ENCODE measurements around a stretch of chr22.

DNA sequence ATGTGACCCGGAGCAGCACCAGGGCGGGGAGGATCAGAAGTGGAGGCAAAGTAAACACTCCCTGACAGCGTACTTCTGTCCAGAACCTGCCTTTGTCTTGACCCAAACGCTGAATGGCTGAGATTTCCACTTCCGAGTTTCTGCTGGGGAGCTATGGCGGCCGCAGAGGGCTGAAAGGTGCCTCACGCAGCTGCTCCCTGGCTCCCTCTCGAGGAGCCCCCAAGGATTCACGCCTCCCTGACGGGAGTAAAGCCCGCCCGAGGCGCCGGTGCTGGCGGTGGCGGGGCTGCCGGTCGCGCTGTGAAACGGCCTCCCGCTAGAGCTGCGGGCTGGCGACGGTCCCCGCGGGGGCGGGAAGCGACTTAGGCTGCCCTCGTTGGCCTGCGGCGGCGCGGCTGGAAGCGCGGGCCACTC lies 4566.6 kb upstream of the OR11H1 start:
- RRBS, result no CpG with 5 or more reads among the region's 36 CpGs

DNA sequence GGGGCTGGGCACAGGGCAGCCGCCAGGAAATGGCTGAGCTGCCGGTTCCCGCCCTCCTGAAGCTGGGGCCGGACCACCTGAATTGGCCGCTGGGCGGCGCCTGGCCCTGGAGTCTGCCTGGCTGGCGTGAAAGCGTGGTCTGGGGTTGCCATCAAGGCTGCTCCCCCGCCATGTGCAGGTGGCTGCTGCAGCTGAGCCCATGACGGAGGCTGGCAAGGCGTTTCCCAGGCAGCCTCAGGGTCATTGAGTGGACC lies 85.8 kb downstream of the POTEH start:
- RRBS, result no CpG with 5 or more reads among the region's 12 CpGs

DNA sequence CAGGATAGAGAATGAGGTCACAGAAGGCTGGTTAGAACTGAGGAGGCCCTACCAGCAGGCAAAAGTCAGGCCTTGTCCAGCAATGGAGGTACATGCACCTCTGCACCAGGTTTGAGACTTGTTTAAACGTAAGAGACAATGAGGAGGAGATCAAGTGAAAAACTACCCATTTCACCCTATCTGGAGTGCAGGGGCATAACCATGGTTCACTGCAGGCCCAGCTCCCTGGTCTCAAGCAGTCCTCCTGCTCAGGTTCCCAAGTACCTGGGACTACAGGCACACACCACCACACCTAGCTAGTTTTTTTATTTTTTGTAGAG lies 217 bp upstream of the CCT8L2 start:
- RRBS, result no CpG with 5 or more reads among the region's 1 CpG

- RRBS, result no CpG with 5 or more reads among the region's 5 CpGs
These were observed 27.3 kb upstream of the GAB4 start for GRCh38 chr22:17035120-17035835.

DNA sequence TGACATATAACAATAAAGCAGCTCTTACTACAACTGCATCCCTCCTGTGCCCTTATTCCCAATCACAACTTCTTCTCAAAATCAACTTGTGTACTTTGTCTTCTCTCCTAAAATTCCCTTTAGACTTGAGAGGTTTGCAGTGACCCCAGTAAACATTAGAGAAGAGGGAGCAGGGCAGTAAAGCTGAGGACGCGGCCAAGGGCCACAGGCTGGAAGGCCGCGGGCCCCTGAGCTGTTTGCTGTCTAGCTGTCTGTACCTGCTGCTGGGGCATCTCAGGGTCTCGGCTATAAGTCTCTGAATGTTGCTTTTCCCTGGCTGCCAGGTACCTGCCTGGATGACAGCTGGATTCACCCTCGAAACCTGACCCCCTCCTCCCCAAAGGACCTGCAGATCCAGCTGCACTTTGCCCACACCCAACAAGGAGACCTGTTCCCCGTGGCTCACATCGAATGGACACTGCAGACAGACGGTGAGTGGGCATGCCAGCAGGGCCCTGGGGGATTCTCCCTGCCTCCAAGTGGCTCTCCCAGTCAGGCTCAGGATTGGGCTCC lies 12.8 kb downstream of the IL17RA start:
- RRBS, result no CpG with 5 or more reads among the region's 9 CpGs

DNA sequence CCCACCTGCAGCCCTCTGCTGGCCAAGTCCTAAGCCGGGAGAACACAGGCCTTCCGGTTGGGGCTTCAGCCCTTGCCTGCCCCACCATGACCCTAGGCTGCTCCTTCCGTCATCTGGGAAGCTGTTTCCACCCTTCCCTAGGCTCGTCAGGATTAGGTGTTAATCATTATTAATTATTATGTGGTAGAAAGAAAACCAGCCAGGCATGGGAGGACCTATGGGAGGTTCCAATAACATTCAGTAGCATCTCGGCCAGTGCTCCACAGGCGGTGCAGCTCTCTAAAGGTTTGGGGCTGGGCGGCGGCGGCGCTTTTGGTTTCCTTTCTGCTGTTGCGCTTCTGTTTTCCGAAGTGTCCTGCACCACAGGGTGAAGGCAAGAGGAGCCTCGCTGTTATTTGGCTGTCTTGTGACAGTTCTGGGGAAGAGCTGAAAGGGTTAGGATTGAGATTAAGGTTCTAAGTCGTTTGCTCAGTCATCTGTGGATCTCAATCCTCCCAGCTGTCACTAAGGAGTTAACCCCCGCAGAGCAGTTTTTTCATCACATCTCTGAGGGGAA lies 14.5 kb downstream of the TMEM121B start:
- RRBS, result no CpG with 5 or more reads among the region's 15 CpGs

DNA sequence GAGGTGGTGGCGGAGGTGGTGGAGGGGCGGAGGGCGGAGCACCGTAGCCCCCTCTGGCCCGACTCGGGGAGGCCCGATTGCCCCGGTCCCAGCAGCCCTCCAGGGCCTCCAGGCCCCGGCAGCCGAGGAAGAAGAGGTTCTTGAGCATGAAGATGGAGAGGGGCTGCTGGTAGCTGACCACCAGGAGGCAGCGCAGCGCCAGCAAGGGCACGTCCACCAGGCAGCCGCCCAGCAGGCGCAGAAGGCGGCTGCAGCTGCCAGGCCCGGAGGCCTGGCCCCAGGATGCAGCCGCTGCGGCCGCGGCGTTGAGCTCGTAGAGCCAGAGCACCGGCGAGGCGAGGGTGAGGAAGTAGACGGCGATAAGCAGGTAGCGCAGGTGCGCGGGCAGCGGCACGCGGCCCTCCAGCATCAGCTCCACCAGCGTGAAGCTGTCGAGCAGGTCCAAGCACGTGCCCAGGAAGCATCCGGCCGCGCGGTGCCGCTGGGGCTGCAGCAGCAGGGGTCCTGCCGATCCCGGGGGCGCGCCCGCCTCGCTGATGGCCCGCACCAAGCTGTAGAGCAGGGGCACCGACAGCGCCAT lies 1.6 kb downstream of the TMEM121B start:
- RRBS, result 30% methylated on average over 15 of the region's 51 CpGs

- RRBS, result no CpG with 5 or more reads among the region's 33 CpGs
These were observed 142 bp upstream of the HDHD5 start for GRCh38 chr22:17159306-17159531.

- RRBS, result no CpG with 5 or more reads among the region's 6 CpGs
These were observed 17.7 kb upstream of the ADA2 start for GRCh38 chr22:17236839-17237469.

GRCh38 chr22:17269597-17270466 lies 50.6 kb upstream of the ADA2 start:
- RRBS, result no CpG with 5 or more reads among the region's 19 CpGs

- RRBS, result 8% methylated on average over 12 of the region's 59 CpGs
These were observed 539 bp upstream of the CECR2 start for GRCh38 chr22:17368462-17369379.

- RRBS, result no CpG with 5 or more reads among the region's 20 CpGs
These were observed 16.5 kb downstream of the CECR2 start for GRCh38 chr22:17385444-17386396.

DNA sequence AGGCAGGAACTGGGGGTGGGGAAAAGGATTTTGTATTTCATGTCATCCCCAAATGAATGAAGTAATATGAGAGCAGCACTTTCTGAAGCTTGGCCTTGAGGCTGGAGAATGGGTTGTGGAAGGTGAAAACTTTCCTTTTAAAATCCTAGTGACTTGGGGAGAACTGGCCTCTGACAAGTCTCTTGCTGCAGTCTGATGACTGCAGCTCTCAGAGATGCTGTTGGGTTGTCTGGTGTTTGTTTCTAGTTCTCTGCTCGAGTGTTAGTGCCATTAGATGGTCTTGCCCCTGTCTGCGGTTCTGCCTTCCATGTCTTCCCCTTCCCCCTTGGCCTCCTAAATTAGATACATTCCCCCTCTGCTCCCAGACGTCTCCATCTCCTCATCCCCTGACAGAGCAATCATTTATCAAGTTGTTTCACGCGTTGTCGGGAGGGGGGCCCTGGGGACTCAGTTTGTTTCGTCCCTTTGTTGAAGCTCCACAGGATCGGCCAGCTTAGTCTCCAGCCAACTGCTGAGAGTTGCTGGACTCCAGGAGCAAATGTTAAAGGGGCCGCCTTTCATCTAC lies 67.7 kb downstream of the CECR2 start:
- RRBS, result no CpG with 5 or more reads among the region's 9 CpGs

DNA sequence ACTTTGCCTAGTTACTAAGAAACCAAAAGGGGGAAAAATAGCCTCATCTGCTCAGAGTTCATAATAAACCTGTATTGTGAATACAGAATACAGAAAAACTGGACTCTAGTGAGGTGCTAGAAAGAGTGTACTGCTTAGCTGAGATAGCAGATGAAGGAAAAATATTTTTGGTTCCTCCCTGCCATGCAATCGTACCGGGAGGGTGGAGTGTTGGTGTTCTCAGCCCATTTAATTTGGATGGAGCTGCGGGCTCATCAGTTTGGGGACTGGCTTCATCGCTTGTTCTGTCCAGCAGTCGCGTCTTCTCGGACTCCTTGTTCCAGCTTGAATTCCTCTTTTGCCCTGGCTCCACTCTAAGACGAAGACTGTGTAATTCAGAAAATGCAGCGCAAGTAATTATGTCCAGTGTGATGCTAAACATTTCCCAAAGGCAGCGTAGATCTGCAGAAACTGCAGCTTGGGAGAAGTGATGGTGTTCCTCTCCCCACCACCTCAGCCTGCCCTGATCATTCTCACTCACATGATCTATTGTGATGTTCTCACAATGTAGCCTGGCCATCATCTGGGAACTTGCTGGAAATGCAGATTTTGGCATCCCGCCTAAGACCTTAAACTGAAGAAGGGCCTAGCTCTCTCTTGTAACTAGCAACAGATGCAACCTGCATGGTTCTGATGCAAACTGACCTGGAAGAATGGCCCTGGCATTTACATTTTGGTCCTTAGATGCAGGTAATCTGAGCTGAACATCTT lies 626 bp downstream of the SLC25A18 start:
- RRBS, result no CpG with 5 or more reads among the region's 11 CpGs

DNA sequence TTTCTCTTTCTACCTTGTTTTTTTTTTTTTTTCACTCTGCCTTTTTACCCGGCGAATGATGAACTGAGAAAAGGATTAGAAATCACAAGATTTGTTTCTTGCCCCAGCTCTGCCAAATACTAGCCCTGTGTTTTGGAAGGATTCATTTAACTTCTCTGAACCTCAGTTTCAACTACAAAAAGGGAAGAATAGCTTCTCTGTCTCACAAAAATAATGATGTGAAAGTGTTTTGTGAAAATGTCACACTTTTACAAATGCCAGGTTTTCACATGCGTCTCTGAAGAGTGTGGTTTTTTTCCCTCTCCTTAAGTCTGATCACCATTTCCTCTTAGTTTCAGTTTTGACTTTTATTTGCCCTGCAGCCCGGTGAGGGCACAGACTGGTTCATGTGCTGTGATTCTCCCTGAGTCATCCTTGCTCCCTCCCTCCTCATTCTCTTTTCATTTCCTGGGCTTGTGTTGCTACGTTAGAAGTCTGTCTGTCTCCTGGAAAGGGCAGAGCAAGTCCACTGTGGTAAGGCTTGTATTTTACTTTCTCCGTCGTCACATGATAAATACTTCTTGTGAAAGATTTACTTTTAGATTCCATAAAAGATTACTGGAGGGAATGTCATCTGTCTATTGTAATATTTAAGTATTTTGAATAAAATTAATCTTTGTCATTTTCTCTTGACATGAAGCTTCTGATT lies 67.8 kb downstream of the BID start:
- RRBS, result no CpG with 5 or more reads among the region's 7 CpGs

GRCh38 chr22:17739699-17740216 lies 34.5 kb downstream of the BID start:
- RRBS, result 97% methylated on average over 4 of the region's 21 CpGs

- RRBS, result no CpG with 5 or more reads among the region's 12 CpGs
These were observed 30.4 kb upstream of the BID start for GRCh38 chr22:17804655-17805089.

GRCh38 chr22:17813160-17813531 lies 38.9 kb upstream of the BID start:
- RRBS, result no CpG with 5 or more reads among the region's 10 CpGs

DNA sequence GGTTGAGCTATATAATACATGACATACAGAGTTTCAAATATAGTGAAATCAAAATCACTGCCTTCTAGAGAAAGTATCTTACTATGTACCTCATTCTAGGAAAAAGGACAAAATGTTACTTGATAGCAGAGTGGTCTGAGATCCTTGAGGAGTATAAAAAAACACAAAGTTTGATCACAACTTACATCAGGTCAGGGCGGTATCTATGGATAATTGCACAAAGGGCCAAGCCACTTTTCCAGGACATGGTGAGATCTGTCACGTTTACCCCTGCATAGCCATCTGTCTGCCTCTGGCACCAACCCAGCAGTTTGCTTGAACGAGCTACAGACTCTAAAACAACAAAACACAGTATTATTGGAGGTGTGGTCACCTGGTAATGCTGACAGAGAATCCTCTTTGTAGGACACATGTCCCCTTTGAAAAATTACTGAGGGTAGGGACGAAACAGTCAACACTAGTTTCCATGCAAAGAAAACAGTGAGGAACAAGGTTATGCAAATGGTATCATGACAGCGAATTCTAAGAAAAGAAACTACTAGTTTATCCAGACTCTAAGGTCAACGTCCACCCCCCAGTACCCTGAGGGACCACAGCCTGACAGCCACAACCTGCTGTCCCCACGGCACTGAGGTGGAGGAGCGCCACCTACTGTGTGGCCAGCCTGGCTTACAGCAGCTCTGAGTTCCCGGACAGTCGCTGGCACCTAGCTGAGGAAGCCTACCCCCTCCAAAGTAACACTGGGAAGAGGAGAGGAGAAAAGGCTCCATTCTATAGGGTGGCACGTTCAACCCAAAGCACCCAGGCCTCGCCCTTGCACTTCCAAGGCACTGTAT lies 117.2 kb upstream of the BID start:
- RRBS, result no CpG with 5 or more reads among the region's 12 CpGs

Data from hTERT-HM (cell line).